Spinal cord (tissue), 3 donors: ENCODE results near the gene AGL.

DNA sequence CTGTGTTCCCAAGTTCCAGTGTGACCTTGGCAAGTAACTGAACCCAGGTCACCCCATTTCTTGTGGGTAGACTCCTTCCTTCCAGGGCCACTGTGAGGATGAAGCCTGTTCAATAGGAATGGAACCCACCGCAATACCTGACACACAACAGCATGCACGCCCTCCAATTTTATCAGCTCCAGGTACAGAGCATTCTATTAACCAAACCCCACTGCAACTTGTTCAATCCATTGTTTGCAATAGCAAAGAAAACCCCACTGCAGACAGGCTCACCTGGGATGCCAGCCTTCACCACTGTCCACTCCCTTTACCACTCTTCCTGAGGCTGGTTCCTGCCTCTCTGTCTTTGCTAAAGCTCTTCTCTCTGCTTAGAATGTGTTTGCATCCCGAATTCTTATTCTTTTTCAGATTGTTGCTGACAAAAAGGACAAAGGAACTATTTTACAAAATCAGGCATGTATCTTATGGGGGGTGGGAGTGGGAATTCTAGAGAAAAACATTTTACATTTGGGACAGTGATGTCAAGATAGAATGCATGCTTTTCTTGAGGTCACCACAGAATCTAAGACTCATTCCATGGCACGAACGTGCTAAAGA lies 16.2 kb downstream of the CNN3 start:
- PRO-cap = no peak
- RAMPAGE, long total RNA = no peak

GRCh38 chr1:94925385-94926141 lies 1.3 kb downstream of the CNN3 start:
- PRO-cap = no peak
- RAMPAGE, long total RNA = no peak

- PRO-cap = no peak
- RAMPAGE, long total RNA = no peak
These were observed 46.3 kb upstream of the CNN3 start for GRCh38 chr1:94973253-94973502.

GRCh38 chr1:95013871-95014496 lies 58.8 kb downstream of the ALG14 start:
- PRO-cap = no peak
- RAMPAGE, long total RNA = no peak

GRCh38 chr1:95118074-95118444 lies 904 bp downstream of the TLCD4 start:
- PRO-cap = no peak
- RAMPAGE, long total RNA = no peak

- PRO-cap = no peak
- RAMPAGE, long total RNA = no peak
These were observed 36.1 kb upstream of the RWDD3 start for GRCh38 chr1:95197776-95198518.

- PRO-cap = no peak
- RAMPAGE, long total RNA = no peak
These were observed 17.6 kb upstream of the RWDD3 start for GRCh38 chr1:95216465-95216664.

- PRO-cap = no peak
- RAMPAGE, long total RNA = no peak
These were observed 34.1 kb downstream of the PTBP2 start for GRCh38 chr1:96755513-96756267.

DNA sequence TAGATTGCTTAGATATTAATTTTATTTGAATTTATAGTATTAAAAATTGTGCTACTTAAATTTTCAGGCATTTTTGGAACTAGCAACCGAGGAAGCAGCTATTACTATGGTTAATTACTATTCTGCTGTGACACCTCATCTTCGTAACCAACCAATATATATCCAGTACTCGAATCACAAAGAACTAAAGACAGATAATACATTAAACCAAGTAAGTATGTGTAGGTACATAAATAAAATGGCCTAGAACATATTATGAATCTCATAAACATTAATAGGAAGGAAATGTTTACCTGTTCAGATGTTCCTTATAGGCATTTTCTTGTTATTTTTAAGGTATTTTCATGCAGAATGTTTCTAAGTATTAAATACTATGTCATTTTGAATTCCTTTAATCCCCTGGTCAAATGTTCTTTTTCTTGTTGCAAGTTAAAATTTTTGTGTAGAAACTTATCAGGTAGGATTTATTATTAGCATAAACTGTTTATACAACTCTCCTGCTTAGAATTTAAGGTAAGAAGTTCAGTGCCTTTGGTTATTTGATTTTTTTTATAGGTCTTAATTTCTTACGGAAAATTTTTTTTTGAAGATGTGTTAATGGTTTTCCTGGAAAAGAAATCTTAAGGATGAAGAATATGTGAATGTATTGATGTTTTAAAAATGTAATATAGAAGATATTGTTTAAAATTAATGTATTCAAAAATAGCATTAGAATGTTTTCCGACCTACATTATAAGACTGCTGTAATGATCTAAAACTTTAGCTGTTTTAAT lies 49.2 kb downstream of the PTBP2 start:
- PRO-cap = no peak
- RAMPAGE, long total RNA = no peak

DNA sequence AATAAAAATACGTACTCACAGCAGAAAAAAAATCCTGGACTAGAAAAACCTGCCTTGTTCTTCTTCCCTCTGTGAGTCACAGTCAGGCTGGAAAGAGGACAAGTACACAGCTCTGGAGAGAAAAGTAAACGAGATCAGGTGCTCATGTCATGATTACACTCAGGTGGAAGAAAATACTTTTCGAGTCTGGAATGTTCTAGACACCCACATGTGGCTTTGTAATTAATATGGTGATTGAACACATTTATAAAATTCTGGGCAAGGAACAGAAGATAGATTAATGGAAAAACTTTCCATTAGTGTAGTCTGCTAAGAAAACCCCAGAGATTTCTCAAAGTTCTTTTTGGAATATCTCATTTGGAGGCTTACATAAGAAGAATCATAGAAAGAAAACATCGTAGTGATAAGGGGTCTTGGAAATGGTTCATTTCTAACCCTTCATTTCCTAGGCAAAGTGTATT lies 241.4 kb downstream of the PTBP2 start:
- PRO-cap = no peak
- RAMPAGE, long total RNA = no peak

DNA sequence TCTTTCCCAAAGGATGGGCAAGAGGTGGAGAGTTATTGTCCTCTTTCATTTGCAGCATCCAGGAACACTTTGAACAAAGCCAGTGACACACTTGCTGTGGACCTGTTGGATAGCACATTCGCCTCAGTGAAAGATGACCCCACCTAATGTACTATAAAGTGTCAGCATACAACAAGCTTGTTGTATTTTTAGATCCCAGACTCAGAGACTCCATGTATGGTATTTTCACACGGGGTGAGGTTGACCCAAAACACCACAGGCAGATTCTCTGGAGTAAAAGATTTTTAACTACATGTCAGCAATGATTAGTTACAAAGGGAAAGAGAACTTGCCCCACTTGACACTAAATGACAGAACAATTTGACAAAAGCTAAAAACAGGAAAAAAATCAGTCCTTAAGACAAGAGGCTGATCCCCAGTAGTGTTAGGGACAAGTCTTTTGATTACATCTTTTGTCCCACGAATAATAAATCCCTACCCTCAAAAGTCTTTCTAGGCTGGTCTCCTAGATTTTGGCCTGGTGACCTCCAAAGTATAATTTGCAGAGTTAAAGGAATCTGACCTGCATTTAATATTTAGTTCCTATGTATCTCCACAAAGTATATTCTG lies 273.9 kb downstream of the PTBP2 start:
- PRO-cap = no peak
- RAMPAGE, long total RNA = no peak

DNA sequence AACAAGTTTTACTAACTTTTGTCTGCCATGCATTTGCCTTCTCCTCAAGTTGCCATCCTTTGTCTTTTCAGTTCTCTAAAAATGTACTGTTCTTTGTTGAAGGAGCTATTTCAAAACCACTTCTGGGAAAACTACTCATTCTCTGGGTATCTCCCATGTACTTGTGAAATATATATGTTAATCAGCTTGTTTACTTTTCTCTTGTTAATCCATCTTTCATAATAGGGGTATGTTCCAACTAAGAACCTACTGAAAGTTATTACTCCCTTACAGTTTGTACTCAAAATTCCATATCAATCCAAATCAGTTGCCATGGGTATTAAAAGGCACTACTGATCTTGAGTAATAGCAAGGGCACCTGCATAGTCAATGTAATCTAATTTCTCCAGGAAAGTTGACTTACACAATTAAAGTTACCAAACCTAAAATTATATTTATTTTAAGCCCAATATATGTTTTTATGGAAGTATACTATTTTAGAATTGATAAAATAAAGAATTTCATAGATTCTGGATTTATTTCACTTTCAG lies 16.2 kb downstream of the DPYD start:
- PRO-cap = no peak
- RAMPAGE, long total RNA = no peak

GRCh38 chr1:97919527-97920022 lies 1.3 kb downstream of the DPYD start:
- PRO-cap = no peak
- RAMPAGE, long total RNA = no peak

- PRO-cap = no peak
- RAMPAGE, long total RNA = no peak
These were observed 46.2 kb upstream of the PALMD start for GRCh38 chr1:99599536-99600331.

DNA sequence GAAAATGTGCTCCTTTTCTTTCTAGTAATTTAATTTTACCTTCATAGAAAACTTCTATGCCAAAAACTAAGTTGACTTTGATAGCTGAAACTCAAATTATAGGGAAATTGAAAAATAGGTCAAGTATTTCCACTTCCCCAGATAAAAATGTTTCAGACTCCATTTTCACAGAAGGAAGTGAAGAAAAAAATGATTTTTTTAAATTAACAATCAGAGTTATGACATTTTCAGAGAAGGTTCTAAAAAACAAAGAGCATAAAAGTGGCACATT lies 6.2 kb downstream of the FRRS1 start:
- PRO-cap = no peak
- RAMPAGE, long total RNA = no peak

- PRO-cap = no peak
- RAMPAGE, long total RNA = no peak
These were observed 2.0 kb upstream of the FRRS1 start for GRCh38 chr1:99768465-99768867.

GRCh38 chr1:99849485-99850887 lies at the start of gene AGL:
Gene AGL, plus strand, starts transcription at chr1:99850361.
- PRO-cap = no peak
- RAMPAGE, long total RNA = no peak

DNA sequence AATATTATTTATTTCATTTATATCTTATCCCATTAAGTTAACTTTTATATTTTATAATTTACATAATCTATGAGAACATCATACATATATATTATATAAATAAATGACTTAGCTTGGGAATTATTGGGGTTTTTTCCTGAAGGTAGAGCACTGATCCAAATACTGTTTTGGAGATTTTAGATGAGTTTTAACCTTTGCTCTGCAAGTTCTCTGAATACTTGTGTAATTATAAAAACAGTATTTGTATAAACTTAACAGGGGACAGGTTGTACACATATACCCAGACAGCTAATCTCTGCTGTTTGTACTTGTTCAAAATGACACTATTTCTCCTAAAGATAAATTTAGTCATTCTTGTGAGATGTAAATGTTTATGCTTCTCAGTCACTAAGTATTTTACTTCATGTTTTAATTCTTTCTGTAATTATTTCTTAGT lies 8.7 kb downstream of the AGL start:
- PRO-cap = no peak
- RAMPAGE, long total RNA = no peak

DNA sequence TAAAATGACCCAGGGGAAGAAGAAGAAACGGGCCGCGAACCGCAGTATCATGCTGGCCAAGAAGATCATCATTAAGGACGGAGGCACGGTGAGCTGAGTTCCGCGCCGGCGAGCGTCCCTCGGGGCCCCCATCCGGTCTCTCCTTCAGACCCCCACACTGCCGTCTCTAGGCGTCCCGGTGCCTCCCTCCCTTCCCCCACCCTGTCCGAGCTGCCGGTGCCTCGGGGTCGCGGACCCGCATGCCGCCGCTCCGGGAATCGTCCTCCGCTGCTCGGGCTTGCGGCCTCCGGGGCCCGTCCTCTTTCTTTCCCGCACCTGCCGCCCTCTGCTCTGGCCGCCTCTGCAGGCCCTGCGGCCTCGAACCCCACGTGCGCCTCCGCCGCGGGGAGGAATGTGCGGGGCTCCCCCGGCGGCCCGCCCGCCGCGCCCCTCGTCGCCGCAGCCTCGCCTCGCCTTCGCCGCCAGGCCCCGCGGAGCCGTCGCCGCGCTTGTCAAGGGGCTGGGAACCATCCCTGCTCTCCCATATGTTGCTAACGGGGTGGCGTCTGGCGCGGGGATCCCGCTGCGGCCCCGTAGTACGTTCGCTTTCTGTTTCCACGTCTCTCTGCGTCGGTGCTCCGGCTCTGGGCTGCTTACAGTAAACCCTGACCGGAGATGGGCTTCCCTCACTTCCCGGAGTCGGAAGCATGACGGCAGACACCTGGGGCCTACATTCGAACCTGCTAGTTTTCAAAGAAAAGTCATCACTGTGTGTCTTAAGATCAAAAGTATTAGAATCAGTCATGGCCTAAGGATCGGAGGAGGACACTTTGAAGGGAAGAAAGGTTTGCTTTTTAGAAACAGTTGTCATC lies 559 bp downstream of the MFSD14A start:
- PRO-cap = no peak
- RAMPAGE, long total RNA = no peak

GRCh38 chr1:100218460-100218778 lies 31.2 kb downstream of the DBT start:
- PRO-cap = no peak
- RAMPAGE, long total RNA = no peak